Heart (tissue), 3 donors: ENCODE measurements around a stretch of chr3.

- RAMPAGE, long total RNA, 2 experiments, result no peak in any of the 2 experiments
These were observed 11.3 kb upstream of the DLG1 start for GRCh38 chr3:197309355-197310468.

DNA sequence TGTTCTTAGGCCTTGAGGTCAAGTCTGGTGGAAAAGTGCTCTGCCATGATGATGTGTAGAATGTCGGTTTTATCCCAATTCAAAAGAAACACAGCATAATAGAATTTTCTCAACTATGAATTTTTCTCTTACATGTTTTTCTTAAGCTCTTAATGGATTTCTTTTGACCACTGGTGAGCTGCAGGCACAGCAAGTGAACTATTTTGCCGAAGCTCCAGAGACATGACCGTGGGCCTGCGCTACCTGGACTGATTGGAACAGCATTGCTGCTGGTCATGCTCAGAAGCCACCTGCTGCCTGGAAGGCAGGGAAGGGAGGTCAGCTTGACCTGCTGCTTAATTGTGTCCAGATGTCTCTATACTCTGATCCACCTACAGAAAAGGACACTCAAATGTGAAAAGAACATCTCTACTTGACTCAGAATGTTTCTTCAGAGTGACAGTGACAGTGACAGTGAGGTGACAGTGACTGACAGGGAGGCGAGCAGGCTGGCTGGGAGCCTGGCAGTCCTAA is 54.5 kb upstream of the DLG1 start:
- RAMPAGE, long total RNA, 2 experiments, result no peak in any of the 2 experiments

DNA sequence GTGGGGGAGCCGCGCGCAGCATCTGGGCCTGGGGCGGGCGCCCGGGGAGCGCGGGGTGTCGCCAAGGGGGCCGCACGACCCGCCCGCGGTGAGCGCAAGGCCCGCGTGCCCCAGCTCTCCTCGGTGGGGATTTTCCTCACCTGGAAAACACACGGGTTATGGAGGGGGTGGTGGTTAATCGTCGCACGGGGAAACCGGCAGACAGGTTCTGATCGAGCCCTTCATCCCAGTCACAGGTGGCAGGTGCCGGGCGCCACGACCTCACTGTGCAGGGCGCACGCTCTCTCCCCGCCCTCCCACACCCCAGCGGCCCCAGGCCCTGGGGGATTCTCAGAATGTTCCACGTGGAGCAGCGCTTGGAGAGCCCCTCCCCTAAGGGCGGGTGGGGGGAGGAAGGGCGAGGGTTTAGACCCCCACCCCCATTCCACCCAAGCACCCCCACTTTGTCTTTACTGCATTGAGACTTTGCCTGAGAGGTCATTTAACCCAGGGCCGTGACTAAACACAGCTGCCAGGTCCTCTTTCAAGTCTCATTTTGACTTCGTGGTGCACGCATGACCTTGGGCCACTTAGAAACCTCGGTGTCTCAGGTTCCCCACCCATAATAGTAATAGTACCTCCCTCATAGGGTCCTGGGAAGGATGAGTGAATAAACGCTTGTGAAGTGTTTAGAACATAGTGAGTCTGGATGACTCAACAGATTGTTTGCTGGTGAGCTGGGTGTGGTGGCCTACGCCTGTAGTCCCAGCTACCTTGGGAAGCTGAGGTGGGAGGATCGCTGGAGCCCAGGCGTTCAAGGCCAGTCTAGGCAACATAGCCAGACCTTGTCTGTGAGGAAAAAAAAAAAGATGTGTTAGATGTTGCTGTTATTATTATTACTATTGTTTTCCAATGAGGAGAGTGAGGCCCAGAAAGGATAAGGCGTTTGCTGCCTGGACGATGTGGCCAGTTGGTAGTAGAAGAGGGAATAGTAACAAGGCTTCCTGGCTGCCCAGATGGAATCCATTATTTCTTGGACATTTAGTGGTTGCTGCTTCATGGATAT is 56.5 kb downstream of the BDH1 start:
- RAMPAGE, long total RNA, 2 experiments, result no peak in any of the 2 experiments

GRCh38 chr3:197516451-197517557 is 39.0 kb downstream of the BDH1 start:
- RAMPAGE, long total RNA, 2 experiments, result no peak in any of the 2 experiments

DNA sequence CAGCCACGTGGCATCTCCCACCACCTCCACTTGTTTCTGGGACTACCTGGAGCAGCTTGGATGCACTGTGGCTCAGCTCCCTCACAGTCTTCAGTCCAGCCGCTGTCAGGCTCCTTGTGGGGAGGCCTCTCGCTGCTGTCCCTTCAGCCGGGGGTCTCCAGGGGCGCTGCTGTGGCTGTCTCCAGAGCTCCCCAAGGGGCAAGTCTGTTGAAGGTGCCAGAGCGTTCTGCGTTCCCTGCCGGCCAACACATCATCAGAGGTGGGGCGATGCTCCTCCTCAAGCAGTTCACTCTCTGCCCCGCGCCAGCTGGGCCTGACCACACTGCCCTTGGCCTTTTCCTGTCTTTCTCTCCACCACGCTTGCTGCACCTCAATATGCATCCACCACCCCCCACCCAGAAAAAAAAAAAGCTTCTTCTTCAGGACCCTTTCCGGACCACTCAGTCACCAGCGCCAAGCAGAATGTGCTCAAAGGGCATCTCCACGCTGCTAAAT is 47.8 kb upstream of the BDH1 start:
- RAMPAGE, long total RNA, 2 experiments, result no peak in any of the 2 experiments

- RAMPAGE, long total RNA, 2 experiments, result no peak in any of the 2 experiments
These were observed 62.1 kb downstream of the RUBCN start for GRCh38 chr3:197674440-197675161.

DNA sequence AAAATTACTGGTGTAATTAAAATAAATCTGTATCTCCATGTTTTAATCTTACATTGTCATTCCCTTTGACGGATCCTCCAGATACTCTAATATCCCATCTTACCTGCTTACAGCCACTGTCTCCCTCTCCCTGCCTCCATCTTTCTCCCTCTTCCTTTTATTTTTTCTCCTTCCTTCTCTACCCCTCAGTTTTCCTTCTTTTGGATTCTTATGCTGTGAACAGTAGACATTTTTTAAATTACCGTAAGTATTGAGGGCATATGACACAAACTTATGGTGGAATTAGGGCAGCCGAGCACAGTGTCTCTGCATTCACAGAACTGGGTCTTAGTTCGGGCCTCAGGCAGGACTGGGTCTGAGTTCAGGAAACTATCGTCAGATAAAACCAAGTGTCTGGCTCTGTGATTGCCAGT is 146.1 kb downstream of the LMLN start:
- RAMPAGE, long total RNA, 2 experiments, result no peak in any of the 2 experiments